ENCODE measurements around a stretch of chr6.

GRCh38 chr6:19805131-19806004 is 31.8 kb upstream of the ID4 start:
- RRBS = no CpG with 5 or more reads among the region's 9 CpGs

DNA sequence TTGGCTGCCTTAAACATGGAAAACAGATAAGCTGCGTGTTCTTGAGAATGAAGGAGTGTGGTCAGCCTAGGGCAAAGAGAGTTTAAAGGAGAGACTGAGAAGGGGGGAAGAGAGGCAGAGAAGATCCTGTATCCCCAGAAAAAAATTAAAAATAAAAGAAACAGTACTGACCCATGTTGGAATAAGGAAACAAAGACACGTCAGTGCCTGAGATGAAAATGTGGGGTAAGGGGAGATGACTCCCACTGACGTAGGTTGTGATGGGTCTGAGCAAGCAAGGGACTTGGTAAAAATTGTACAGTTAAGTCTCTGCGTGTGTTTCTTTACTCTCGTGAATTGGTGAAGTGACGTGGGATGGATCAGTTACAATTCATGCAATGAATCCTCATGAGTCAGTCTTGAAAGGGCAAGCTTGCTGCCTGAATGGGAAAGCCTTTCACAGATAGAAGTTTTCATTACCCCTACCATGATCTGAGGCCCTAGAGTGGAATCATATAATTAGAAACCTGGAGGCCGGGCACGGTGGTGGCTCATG is 8.4 kb downstream of the ID4 start:
- RRBS = no CpG with 5 or more reads among the region's 8 CpGs

- RRBS = no CpG with 5 or more reads among the region's 2 CpGs
Observed at GRCh38 chr6:19902774-19903091, 65.6 kb downstream of the ID4 start.

GRCh38 chr6:20126705-20127300 is 85.5 kb downstream of the MBOAT1 start:
- RRBS = no CpG with 5 or more reads among the region's 11 CpGs

- RRBS = no CpG with 5 or more reads among the region's 6 CpGs
Observed at GRCh38 chr6:20209945-20210849, 2.1 kb downstream of the MBOAT1 start.

DNA sequence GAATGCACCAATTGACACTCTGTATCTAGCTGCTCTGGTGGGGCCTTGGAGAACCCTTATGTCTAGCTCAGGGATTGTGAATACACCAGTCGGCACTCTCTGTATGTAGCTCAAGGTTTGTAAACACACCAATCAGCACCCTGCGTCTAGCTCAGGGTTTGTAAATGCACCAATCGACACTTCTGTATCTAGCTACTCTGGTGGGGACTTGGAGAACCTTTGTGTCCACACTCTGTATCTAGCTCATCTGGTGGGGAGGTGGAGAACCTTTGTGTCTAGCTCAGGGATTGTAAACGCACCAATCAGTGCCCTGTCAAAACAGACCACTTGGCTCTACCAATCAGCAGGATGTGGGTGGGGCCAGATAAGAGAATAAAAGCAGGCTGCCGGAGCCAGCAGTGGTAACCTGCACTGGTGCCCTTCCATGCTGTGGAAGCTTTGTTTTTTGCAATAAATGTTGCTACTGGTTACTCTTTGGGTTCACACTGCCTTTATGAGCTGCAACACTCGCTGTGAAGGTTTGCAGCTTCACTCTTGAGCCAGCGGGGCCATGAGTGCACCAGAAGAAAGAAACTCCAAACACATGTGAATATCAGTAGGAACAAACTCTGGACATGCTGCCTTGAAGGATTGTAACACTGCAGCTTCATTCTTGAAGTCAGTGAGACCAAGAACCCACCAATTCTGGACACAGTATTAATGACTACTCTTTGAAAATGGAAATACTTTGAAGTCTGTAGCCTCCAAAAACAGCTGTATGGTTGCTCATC is 89.8 kb upstream of the MBOAT1 start:
- RRBS = no CpG with 5 or more reads among the region's 7 CpGs

- RRBS = no CpG with 5 or more reads among the region's 9 CpGs
Observed at GRCh38 chr6:20404438-20405148, 2.9 kb downstream of the E2F3 start.

- RRBS = no CpG with 5 or more reads among the region's 3 CpGs
Observed at GRCh38 chr6:20533889-20534252, 386 bp upstream of the CDKAL1 start.

GRCh38 chr6:20564737-20565283 is 30.6 kb downstream of the CDKAL1 start:
- RRBS = no CpG with 5 or more reads among the region's 2 CpGs

- RRBS = no CpG with 5 or more reads among the region's 7 CpGs
Observed at GRCh38 chr6:20600823-20601930, 66.9 kb downstream of the CDKAL1 start.

DNA sequence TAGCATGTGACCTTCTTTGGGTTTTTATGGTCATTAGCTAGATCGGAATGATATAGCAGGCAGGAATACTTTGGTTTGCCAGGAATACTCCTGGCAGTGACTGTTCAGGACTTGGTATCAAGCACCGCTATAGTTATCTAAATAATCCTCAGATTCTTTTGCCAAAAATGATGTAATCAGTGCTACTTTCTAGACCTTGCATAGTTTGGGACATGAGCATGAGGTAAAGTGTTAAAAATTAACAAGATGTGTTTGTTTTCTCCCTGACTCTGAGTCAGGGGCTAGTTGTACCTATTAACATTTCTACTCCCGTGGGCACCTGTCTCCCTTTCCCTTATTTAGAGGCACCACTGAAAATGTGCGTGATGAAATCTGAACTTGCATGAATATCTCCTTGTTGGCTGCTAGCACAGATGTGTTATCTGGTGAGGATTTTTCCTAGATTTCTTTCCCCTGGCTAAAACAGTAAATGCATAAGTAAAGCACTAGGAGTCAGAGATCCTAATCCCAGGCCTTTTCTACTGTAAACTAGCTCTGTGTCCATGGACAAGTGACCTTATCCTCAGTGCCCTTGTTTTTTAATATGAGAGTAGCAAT is 511.0 kb downstream of the CDKAL1 start:
- RRBS = no CpG with 5 or more reads among the region's 4 CpGs

GRCh38 chr6:21438589-21438974 is 155.0 kb upstream of the SOX4 start:
- RRBS = no CpG with 5 or more reads among the region's 3 CpGs

- RRBS = no CpG with 5 or more reads among the region's 16 CpGs
Observed at GRCh38 chr6:21457534-21458159, 135.9 kb upstream of the SOX4 start.

DNA sequence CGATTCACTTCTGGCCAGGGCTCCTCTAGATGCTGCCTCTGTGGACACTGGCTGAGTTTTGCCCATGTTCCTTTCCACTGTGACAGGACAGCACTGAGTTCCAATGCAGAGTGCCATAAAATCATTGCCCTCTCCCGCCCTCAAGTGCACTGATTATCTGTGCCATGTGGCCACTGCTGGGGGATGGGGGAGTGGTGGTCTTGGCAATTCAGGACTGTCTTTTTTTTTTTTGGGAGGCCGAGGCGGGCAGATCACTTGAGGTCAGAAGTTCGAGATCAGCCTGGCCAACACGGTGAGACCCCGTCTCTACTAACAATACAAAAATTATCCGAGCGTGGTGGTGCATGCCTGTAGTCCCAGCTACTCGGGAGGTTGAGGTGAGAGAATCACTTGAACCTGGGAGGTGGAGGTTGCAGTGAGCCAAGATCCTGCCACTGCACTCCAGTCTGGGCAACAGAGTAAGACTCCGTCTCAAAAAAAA is 23.3 kb upstream of the SOX4 start:
- RRBS = no CpG with 5 or more reads among the region's 11 CpGs

- RRBS = no CpG with 5 or more reads among the region's 5 CpGs
Observed at GRCh38 chr6:21589114-21589247, 4.6 kb upstream of the SOX4 start.

GRCh38 chr6:21589248-21589699 is 4.3 kb upstream of the SOX4 start:
- RRBS = no CpG with 5 or more reads among the region's 16 CpGs

GRCh38 chr6:21608659-21609190 is 15.2 kb downstream of the SOX4 start:
- RRBS = no CpG with 5 or more reads among the region's 12 CpGs

DNA sequence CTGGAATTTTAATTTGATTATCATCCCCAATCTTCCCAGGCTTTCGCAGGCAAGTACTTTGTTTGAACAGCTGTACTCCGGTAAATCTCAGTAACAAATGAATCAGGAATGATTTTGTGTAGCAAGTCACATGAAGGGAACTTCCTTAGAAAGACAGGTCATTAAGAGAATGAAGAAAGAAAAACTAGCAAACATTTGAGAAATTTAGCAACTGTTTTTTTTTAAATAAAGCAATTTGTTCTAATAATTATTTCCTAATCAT is 147.3 kb downstream of the SOX4 start:
- RRBS = no CpG with 5 or more reads among the region's 2 CpGs

DNA sequence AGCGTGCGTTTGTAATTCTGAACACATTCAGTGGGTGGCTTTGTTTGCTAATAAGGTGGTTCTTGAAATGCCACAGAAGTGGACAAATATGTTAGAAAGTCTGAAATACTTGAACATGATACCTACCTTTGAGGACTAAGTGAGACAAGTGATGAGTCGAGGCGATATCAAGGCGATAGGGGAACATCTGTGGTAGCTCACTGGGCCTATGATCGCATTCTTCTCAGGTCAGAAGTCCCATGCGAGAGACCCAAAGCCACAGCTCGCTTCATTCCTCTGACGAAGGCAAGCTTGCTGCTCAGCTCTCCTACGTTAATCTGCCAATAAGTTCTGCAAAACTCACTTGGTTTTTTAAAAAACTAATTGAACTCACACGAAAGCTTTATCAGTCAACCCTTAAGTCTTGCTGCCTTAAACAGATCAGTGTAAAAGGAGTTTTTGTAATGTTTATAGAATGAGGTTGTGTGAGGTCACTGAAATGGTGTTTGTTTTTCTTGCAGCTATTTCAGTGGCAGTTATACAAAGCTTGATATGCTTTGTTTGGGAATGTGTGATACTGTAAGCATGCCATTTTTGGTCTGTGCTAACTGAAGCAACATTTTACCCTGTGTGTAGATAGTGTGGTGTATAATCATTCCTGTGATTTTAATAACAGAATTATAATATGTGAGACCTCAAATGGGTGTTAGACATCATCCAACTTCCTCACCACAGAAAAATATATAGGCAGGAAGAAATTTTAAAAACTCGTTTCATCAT is 160.1 kb downstream of the SOX4 start:
- RRBS = no CpG with 5 or more reads among the region's 12 CpGs

DNA sequence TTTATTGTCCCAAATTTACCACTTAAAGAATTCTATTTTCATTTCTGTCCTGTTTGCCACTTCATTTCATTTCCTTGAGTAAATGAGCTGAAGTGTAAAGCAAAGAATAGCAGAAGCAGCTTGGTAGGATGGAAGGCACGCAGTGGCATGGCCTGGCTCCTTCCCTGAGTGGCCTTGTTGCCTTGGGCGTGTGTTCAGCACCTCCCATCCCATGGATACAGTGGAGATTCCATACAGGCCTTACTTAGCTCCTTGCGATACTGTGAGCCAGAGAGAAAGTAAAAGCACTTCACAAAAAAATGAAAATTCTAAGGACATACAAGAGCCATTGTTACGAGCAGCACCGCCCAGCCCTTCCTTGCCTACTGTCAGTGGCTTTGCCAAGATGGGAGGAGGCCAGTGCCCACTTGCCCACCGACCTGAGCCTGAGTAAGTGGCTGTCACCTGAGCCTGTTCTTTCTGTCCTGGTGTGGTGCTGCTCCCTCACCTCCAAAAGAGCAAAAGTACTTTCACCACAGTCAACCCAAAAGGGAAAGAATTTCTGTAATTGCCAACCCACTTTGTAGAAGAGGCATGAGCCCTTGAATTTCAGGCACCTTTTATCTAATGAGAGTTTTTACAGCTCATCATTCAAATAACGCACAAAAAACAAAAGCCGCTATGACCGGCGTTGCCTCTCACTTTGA is 39.7 kb downstream of the ALDH5A1 start:
- RRBS = no CpG with 5 or more reads among the region's 10 CpGs